ENCODE results near the genes ATP6V0E2 and REPIN1.

GRCh38 chr7:149691120-149691451 is 23.7 kb upstream of the KRBA1 start:
- RRBS, result no CpG with 5 or more reads among the region's 10 CpGs

DNA sequence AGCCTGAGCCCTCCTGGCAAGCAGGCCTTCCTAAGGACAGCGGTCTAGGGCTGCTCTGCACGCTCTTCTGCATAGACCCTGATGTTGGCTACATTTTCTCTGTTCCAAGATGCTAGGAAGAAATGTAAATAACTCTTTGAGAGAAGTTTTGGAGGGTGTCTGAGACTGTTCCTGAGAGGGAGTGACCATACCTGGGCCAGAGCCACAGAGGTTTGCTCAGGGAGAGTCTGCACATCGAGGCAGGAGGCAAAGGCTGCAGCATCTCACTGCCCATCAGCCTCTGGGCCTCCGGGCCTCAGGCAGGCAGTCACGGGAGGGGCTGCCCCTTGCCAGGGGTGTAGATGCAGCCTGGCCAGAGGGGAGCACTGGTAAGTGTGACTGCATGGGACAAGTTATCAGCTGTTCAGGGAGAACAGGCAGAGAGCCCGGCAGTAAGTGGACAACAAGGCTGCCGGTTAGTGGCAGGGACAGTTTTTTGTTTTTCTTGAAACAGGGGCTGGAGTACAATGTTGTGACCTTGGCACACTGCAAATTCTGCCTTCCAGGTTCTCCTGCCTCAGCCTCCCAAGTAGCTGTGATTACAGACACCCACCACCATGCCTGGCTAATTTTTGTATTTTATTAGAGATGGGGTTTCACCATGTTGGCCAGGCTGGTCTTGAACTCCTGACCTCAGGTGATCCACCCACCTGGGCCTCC is 2.8 kb downstream of the KRBA1 start:
- RRBS, result no CpG with 5 or more reads among the region's 7 CpGs

DNA sequence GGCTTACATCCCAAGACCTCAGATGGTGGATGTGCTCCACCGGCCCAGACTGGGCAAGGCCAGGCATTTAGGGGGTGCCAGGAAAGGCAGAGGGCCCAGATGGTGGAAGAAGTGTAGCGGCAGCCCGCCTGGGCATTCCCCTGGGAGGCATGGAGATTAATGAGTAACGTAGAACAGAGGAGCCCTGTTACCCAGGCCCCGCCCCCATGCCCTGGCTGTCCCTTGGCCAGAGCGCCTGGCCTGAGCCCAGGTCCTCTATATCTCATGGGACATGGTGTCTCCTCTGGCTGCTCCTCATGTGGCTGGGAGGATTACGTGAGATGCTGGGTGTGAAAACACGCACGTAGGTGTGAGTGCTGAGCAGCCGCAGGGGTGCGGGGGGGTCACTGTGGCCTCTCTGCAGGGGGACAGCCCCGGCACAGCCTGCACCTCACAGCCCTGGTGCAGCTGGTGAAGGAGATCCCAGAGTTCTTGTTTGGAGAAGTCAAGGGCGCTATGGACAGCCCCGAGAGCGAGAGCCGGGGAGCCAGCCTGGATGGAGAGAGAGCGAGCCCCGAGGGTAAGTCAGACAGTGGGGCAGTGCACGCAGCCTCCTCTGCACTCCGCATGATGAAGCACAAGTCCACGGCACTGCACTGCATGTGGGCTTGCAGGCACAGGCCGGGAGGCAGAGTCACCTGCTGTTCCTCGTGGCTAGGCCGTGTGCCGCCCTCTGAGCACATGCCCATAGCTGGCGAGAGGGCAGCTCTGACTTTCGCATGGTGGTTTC is 5.9 kb downstream of the KRBA1 start:
- RRBS, result 19% methylated on average over 5 of the region's 27 CpGs

GRCh38 chr7:149741691-149741963 is 26.9 kb downstream of the KRBA1 start:
- RRBS, result no CpG with 5 or more reads among the region's 9 CpGs

- RRBS, result no CpG with 5 or more reads among the region's 3 CpGs
Observed at GRCh38 chr7:149770606-149770882, 2.8 kb downstream of the ZNF467 start.

- RRBS, result no CpG with 5 or more reads among the region's 13 CpGs
Observed at GRCh38 chr7:149872353-149873032, 1.3 kb upstream of the ATP6V0E2 start.

- RRBS, result 4% methylated on average over 20 of the region's 57 CpGs
Observed at GRCh38 chr7:149873665-149874168, at the start of gene ATP6V0E2. TSS of gene ATP6V0E2 (plus strand) at chr7:149873969.

DNA sequence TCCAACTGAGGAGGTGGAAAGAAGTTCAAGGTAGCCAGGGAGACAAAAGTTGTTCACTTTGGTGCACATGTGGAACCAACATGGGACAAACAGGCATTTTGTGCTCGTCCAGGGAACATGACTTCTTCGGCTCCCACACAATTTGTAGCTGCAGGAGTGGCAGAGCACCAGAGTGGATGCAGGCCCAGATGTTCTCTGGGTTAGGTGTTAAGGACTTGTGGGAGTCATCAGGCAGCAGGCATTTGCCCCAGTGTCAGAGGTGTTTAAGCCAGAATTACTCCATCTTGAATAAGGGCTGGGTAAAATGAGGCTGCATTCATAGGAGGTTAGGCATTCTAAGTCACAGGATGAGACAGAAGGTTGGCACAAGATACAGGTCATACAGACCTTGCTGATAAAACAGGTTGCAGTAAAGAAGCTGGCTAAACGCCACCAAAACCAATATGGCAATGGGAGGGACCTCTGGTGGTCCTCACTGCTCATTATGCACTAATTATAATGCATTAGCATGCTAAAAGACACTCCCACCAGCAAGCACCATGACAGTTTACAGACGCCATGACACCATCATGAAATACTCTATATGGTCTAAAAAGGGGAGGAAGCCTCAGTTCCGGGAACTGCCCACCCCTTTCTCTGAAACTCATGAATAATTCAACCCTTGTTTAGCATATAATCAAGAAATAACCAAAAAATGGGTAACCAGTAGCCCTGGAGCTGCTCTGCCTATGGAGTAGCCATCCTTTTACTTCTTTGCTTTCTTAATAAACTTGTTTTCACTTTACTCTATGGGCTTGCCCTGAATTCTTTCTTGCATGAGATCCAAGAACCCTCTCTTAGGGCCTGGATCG is 969 bp upstream of the LRRC61 start:
- RRBS, result no CpG with 5 or more reads among the region's 6 CpGs

DNA sequence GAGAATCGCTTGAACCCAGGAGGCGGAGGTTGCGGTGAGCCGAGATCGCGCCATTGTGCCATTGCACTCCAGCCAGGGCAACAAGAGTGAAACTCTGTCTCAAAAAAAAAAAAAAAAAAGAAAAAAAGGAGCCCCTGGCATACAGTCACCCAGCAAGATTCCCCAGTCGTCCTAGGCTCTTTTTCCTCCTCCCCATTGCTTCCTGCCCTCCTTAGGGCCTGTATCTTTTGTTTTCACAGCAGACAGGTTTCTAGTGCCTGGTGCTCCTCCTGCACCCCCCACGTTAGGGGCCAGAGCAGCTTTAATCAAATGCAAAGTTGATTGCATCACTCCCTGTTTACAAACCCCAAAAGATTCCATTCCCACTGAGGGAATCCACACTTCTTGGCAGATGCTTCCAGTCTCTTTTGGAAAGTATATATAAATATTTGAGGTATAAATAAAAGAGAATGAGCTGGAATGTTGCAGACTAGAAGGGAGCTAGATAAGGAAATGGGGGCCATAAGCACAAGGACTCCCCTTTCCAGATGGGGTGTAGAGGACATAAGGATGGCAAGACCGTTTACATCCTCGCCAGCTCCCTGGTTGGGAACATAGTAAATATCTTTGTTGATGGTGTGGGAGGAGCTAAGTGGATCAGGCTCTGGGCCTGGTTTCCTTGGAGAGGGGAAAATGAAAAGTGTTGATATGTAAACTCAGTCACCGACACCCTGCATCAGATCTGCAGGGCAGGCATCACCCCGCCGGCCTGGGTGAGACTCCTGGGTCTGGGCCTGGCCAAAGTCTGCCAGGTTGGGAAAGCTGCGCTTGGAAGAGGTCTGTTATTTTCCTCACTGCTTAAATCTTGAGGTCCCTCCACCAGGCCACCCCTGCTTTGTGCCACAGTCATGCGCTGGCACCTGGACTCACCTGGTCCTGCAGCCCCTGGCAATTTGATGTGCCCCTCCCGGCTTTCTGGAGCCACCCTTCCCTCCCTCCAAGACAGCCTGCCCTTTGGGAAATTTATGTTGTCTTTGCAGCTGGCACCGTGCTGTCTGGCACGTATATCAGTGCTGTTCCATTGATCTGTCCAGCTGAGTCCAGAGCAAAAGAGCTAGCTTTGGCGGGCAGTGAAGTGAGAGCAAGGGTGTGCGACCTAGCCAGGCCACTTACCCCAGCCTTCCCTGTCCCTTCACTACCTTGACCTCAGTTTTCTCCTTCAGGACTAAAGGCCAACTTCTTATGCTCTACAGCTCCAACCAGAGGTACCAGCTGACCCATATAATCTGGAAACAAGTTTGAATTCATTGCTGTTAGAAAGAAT is 6.0 kb downstream of the RARRES2 start:
- RRBS, result no CpG with 5 or more reads among the region's 20 CpGs

GRCh38 chr7:150367822-150368935 is at the start of gene REPIN1:
TSS of gene REPIN1 (plus strand) at chr7:150368822.
- RRBS, result 4% methylated on average over 55 of the region's 97 CpGs

GRCh38 chr7:150377048-150377590 is 2.0 kb upstream of the ZNF775 start:
- RRBS, result no CpG with 5 or more reads among the region's 4 CpGs

DNA sequence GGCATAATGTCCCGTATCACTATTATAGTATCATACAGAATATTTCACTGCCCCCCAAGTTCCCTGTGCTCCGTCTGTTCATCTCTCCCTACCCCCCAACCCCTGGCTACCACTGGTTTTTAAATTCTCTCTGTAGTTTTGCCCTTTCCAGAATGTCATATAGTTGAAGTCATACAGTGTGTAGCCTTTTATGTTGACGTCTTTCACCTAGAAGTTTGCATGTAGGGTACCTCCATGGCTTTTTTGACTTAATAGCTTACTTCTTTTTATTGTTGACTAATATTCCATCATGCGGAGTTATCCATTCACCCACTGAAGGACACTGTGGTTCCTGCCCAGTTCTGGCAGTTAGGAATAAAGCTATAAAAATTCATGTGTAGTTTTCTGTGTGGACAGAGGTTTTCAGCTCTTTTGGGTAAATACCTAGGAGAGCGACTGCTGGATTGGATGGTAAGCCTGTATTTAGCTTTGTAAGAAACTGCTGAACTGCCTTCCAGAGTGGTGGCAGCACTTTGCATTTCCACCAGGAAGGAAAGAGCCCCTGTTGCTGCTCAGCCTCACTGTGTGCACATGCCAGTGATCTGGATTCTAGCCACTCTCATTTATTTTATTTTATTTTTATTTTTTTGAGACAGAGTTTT is 12.3 kb upstream of the ENSG00000284691 start:
- RRBS, result no CpG with 5 or more reads among the region's 5 CpGs

- RRBS, result no CpG with 5 or more reads among the region's 5 CpGs
Observed at GRCh38 chr7:150400897-150401171, 4.6 kb upstream of the ENSG00000284691 start.

GRCh38 chr7:150466349-150467243 is 16.2 kb downstream of the GIMAP8 start:
- RRBS, result no CpG with 5 or more reads among the region's 10 CpGs

DNA sequence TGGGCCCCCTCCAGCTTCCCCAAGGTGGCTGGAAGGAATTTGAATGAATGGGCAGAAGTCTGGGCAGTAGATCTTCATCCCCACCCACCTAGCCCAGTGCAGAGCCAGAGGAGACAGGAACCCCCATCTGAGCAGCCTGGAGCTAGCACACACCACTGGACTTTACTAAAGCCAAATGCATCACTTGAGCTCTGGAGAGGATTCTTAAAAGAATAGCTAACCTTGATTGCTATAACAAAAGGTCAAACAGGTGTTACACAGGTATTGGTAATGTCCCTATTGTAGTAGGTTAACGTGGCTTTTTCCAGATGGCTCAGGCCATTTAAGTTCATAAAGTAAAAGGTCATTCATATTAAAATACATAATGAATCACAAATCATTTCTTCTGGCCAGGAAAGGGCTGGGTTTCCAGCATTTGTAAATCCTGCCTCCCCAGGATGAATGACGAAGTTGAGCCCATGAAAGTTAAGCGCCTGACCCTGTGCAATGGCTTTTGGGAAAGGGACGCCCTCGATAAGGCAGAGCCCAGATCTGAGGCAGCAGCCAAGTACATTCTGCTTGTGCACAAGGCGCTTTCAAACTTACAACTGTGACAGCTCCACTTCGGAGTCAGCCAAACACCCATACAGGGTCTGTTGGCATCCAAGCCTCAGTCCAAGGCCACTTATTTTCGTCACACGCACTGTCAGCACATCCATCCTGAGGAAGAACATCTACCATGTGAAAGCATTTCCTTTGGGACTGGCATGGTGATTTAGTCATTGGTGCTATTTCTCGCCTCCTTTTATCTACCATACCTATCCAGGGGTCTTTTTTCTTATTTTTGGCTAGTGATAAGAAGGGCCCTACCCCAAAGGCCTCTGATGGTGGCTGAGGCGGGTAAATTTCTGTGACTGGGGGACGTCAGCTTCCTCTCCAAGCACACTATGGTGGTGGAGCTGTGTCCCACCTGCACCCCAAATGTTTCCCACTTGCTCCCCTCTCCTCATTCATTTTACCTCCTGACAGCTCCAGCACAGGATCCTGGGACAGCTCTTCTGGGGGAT is 2.8 kb downstream of the GIMAP6 start:
- RRBS, result no CpG with 5 or more reads among the region's 12 CpGs

GRCh38 chr7:150676653-150677048 is 8.9 kb upstream of the GIMAP2 start:
- RRBS, result no CpG with 5 or more reads among the region's 2 CpGs

DNA sequence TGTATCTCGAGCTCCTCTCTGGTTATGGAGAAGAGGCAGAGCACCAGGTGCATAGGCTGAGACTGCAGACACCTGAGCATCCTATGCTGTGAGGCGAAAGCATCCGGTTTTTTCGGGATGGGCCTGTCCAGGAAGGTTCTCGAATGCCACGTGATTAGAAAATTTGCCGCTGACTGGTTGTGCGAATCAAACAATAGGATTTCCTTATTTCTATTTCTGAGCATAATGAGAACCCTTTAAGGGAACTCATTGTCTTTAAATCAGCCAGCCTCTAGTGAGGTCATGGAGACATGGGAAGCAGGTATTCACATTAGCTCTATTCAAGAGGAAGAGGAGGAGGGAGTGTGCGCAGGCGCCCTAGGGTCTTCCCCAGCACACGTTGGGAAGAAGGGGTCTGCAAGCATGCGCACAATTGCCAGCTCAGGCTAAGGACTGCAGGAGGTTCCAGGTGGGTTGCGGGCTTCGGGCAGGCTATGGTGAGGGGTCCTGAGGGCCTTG is 5.6 kb downstream of the GIMAP1 start:
- RRBS, result no CpG with 5 or more reads among the region's 14 CpGs

DNA sequence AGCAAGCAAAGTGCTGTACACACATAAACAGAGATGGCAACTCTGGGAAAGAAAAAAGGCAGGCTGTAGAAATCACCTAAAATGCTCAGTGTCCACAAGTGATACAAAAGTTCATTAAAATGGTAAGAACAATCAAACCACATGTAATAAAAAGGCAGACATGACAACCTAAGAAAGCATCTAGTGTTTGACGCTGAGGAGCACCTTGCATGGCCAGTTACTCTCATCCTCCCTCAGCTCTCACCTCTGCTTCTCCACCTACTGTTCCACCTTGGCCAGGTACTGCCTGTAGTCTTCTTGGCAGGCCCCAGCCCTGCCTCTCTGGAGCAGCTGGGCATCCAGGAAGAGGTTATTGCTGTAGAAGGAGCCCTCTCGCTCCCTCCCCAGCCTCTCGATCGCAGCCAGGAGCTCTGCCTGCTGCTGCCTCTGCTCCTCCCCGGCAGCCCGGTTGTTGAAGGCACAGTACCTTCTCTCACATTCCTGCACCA is 9.6 kb downstream of the GIMAP5 start:
- RRBS, result no CpG with 5 or more reads among the region's 6 CpGs

GRCh38 chr7:150802060-150802624 is 1.6 kb downstream of the TMEM176A start:
- RRBS, result no CpG with 5 or more reads among the region's 10 CpGs

DNA sequence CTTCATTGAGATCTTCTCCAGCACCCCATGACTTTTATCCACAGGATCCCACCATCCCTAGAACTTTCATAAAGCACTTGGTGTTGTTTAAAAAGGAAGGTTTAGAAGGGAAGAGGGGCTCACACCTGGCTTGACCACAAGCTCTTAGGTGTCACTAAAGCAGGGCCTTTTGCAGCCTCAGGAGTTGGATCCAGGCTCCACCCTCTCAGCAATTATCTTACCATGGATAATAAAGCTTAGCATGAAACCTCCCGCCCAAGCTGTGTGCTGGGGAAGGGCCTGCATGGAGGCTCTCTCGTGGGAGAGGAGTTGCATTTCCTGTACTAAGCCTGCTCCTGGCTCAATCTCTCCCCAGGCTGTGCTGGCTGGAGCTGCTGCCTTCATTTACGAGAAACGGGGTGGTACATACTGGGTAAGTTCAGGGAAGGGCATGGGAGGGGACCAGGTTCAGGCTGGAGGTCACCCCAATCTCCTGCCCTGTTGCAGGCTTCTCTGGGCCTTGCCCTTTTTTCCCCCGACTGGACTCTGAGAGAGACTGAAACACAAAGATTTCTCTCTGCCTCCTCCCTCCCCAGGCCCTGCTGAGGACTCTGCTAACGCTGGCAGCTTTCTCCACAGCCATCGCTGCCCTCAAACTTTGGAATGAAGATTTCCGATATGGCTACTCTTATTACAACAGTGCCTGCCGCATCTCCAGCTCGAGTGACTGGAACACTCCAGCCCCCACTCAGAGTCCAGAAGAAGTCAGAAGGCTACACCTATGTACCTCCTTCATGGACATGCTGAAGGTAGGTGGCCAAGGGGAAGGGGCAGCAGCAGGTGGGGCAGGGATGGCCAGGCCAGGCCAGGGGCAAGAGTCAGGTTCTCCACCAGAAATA is 2.7 kb downstream of the TMEM176A start:
- RRBS, result no CpG with 5 or more reads among the region's 10 CpGs